ENCODE data around the genes TMEM260 and CCDC175.

DNA sequence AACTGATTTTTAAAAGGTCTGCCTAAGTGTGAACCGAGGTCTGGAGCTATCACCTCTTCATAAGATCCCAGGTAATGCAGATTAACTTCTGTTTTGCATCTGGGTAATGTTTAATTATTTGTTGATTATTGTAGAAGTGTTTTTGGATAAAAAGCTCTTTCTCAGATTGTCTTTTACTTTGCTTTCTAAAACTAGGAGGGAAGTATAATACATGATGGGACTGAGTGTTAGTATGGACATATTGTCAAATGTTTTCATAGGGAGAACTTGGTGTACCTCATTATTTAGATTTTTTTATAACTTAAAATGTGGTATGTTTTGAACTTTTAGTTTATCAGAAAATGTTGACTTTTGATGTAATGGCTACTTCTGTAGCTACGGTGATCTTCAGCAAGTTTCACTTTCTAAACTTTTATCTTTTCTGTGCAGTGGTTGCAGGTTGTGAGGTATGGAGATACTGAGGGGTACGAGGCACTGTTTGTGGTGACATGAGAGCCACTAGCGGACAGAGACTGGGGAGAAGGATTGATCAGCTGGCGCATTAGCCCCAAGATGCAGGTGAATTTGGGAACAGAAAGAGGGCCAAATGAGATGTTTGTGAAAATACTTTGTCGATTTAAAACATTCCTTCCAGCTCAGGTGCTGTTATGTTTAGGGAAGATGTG is 61.3 kb downstream of the FBXO34 start:
- PRO-cap = no peak

DNA sequence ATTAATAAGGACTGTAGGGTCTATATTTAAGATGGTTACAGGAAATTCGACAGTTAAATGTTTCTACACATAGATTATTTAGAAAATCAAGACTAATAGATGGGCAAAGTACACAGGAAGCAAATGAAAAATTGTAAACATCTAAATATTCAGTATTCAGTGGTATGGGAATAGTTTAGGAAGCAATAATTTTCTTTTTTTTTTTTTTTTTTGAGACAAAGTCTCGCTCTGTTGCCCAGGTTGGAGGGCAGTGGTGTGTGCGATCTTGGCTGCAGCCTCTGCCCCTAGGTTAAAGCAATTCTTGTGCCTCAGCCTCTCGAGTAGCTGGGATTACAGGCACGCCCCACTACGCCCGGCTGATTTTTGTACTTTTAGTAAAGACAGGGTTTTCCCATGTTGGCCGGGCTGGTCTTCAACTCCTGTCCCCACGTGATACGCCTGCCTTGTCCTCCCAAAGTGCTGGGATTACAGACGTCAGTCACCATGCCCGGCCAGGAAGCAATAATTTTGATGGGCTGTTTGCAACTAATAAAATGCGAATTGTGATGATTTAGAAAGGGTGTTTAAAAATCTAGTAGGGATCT is 62.1 kb downstream of the ATG14 start:
- PRO-cap = no peak

DNA sequence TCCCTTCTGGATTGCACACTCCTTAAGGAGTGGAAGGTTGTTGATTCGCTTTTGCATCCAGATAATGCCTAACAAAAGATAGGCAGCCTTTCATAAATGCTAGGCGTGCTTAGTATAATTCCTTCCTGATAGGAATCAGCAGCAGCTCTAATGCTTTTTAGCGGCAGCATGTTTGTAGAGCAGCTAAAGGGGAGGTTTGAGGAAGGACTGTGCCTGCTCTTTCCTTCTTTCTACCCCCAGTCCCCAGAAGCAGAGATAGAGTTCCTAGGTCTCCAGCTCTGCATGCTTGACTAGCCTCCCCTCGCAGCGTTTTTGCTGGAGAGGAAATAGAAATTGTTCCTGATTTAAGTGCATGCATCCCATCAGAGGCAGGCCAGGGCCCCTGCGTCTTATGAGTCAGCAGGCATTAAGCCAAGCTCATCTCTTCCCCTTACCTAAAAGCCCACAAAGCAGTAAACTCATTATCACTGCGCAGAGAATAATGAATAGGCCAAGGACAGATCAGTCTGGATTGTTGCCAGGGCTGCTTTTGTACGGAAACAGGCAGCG is 14.0 kb upstream of the TBPL2 start:
- PRO-cap = no peak

DNA sequence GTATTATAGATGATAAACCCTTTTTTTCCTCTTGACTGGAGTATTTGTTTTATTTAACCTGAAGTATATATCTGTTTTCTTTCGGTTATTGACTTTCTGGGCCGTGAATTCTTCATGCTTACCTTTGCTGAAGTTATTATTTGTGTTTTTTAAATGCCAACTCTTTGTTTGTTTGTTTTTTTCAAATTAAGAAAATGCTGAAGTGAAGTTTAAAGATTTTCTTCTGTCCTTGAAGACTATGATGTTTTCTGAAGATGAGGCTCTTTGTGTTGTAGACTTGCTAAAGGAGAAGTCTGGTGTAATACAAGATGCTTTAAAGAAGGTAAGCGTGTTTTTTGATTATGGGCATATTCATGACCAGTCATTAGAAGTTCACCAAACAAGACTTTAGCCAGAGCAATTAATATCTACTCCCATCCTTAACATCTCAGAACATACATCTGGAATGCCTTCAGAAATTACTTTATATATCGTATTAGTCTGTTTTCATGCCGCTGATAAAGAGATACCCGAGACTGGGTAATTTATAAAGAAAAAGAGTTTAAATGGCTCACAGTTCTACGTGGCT is 39.1 kb downstream of the KTN1 start:
- PRO-cap = no peak

- PRO-cap = no peak
Observed at GRCh38 chr14:56125179-56125887, 7.1 kb downstream of the PELI2 start.

- PRO-cap = no peak
Observed at GRCh38 chr14:56333544-56334109, 215.4 kb downstream of the PELI2 start.

DNA sequence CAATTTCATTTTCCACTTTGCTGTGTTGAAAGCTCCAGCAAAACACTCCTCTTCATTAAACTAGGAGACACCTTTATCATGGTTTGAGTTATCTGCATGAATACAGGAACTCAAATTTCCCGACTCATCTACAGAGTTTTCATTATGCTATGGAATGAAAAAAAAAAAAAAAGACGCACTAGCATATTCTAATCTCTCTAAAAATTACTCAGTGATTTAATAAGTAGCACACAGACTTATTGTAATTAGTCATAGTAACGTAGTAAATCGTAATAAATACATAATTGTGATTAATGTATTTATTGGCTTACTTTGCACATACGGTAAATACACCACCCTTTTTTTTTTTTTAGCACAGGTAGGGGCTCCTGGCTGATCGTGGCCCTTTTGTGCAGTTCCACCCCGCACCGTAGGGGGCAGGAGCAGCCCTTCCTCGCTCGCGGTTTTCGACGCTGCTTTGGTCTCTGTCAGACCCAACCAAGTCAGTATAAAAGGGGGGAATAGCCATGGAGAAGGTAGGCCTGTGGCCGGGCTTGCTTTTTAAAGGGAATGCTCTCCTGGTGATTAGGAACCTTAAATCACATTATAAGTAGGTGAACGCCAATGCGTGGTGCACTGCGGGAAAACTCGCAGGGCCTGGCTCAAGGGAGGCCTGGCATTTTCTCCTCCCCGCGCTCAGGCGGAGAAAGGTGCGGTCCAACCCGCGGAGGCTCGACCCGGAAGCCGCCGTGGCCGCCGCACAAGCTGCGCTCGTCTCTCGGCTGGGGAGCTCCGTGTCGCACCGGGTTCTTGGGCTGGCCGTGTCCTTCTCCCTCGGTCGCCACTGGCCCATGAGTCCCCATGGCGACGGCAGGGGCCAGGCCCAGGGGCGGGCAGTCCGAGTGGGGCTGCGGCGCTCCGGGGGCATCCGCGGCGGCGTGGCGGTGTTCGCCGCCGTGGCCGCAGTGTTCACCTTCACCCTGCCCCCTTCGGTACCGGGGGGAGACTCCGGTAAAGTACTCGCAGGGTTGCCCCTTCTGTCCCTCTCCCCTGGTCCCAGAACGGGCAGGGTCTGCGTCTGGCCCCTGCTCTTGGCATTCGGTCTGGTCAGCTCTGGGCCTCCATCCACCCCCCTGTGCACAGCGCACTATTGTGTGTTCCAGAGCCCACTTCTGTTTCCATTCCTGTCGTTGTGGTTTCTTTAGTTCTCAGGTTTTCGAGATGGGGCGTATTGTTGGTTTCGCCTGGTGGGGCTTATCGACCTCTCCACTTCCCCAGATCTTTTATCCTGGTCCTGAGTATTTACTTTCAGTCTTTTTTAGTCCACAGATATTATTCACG is at the start of gene TMEM260:
Gene TMEM260 (plus strand): TSS at position 714 of the 1,320 bp plus-strand sequence.
- PRO-cap = unidirectional peak, plus-strand start at position 742 of the sequence

GRCh38 chr14:57057736-57058176 is 210.9 kb downstream of the EXOC5 start:
- PRO-cap = no peak

DNA sequence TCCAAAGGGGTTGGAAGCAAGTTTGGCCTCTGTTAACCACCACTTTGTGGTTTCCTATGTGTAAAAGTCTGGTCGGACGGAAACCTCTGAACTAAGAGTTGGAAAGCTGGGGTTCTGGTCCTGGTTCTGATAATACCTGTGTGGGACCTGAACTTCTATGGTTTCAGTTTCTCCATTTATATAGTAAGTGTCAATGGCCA is 161.8 kb downstream of the SLC35F4 start:
- PRO-cap = no peak

DNA sequence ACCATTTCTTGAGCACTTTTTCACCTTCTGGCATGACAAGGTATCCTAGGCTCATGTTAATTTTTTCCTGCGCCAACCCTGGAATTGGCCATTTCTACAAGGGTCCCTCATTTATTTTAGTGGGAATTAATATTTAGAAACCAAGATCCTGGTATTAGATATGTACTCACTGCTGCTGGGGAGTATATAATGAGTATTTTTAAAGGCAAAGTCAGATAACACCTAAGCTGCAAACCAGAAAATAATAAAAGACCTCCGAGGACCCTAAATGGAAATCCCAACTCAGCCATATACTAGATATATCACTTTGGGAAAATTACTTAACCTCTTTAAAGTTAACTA is 23.1 kb downstream of the ARID4A start:
- PRO-cap = no peak

- PRO-cap = no peak
Observed at GRCh38 chr14:58503402-58503921, 75.9 kb downstream of the KIAA0586 start.

DNA sequence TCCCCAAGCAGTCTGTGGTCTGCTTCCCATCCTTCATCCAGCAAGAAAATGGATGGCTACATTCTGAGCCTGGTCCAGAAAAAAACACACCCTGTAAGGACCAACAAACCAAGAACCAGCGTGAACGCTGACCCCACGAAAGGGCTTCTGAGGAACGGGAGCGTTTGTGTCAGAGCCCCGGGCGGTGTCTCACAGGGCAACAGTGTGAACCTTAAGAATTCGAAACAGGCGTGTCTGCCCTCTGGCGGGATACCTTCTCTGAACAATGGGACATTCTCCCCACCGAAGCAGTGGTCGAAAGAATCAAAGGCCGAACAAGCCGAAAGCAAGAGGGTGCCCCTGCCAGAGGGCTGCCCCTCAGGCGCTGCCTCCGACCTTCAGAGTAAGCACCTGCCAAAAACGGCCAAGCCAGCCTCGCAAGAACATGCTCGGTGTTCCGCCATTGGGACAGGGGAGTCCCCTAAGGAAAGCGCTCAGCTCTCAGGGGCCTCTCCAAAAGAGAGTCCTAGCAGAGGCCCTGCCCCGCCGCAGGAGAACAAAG is 7.9 kb downstream of the DACT1 start:
- PRO-cap = no peak

- PRO-cap = no peak
Observed at GRCh38 chr14:58659722-58660018, 21.9 kb downstream of the DACT1 start.

DNA sequence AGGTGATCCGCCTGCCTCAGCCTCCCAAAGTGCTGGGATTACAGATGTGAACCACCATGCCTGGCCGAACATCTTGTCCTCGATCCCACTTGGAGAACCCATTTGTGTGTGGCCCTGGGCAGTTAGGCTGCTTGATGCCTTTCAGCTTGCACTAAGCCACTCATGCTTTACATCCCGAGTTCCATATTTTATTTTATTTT is 85.7 kb downstream of the DACT1 start:
- PRO-cap = no peak

GRCh38 chr14:58752777-58753382 is 115.1 kb downstream of the DACT1 start:
- PRO-cap = no peak

DNA sequence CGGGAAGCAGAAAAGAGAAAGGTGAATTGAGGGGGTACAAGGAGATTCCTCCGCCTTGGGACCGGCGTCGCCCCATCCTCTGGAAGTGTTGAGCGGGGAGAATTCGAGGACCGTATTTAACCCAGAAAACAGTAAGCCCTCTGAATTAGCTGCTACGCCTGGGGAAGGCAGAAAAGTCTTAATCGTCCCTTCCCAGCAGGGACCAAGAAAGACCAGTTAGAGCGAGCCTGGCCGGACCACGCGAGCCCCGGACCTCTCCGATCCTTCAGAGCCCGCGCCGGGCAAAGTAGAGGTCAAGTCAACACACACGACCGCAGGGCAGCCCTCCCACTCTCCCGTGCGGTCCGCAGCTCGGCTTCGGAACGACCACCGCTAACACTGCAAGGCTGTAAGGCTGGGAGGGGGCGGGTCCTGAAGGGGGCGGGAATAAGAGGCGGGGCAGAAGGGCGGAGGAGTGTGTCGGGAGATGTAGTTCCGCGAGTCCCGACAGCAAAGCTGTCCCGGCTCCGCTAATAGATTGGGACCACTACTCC is 353 bp upstream of the DAAM1 start:
- PRO-cap = bidirectional peak, plus-strand start outside the sequence, minus-strand start at position 364 of the sequence

DNA sequence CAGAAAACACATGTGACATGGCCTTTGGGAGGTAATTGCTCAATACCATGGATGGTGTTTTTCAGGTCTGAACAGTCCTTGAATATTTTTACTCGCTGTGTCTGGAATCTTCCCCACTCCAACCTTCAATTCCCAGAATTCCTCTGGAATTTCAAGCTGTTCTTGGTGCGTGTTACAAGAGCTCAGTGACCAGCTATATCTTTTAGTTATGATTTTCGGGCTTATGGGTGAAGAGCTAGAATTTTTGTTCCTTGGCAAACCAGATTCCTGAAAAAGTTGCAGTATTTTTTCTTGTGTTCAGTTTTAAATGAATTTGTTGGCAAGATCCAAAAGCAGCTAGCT is 85.4 kb downstream of the DAAM1 start:
- PRO-cap = no peak

DNA sequence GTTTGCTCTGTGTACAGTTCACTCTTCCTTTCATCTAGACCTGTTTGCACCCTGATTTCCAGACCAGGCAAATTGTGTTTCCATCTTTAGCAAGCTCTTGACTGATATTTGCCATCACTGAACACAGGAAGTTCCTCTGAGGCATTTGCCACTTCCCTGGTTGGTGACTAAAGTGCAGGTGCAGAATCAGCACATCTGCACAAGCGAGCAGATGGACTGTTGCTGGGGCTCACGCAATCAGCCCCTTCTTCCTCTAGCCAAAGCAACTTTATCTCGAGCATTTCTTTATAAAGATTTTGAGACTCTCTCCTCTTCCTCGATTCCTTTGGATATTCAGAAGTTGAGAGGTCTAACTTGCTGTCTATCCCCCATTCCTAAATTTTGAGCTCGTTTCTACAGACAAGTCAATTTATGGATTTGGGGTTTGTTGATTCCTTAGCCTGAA is 113.0 kb downstream of the DAAM1 start:
- PRO-cap = no peak

DNA sequence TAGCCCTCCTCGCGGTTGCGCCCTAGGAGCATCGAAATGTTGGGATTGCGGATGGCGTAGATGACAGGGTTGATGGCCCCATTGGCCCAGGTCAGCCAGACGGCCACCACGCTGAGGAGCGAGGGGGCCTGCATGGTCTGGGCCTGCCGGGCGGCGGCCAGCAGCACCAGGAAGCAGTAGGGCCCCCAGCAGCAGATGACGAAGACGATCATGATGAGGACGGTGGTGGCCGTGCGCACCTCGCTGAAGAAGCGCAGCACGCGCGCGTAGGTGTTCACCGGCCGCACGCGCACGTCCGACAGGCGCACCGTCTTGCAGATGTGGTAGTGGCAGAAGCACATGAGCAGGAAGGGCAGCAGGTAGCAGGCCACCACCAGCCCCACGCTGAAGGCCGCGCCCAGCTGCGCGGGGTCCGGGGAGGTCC is 1.2 kb downstream of the GPR135 start:
- PRO-cap = no peak

DNA sequence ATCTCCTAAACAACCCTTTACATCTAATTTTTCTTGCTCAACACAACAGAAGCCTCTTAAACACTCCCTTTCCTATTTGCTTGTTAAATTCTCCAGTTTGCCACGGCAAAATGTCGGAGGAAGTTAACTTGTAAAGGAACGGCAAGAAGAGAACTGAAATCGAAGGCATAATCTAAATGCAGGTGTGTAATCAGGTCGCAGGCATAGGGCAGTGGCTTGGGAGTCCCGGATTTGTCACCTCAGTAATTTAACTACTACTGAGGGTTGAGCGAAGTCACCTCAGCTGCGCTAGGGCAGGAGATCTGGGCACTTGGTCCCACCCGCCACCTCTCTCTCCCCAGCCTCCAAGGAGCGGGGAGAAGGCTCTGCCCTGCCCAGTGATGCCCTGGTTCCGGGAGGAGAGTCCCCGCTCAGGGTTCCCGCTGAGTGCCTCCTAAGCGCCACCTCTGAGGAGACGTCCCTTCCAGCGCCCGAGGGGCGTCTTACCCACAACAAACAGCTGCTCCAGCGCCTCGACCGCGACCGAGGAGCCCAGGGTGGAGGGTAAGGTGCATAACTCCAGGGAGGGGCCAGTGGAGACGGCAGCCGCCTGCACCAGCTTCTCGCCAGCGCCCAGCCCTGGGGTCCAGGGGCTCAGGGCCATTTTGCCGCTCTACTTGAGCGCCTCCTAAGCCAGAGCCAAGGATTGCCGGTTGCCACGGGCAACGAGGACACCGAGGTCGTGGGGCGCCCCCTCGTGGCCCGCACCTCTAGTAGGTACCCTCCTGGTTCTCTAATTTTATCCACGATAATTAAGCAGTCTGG is at the start of gene CCDC175:
Gene CCDC175 (minus strand): TSS at position 680 of the 804 bp plus-strand sequence.
- PRO-cap = no peak